Neural crest cell (in vitro differentiated cells): ENCODE measurements around a stretch of chr9.

DNA sequence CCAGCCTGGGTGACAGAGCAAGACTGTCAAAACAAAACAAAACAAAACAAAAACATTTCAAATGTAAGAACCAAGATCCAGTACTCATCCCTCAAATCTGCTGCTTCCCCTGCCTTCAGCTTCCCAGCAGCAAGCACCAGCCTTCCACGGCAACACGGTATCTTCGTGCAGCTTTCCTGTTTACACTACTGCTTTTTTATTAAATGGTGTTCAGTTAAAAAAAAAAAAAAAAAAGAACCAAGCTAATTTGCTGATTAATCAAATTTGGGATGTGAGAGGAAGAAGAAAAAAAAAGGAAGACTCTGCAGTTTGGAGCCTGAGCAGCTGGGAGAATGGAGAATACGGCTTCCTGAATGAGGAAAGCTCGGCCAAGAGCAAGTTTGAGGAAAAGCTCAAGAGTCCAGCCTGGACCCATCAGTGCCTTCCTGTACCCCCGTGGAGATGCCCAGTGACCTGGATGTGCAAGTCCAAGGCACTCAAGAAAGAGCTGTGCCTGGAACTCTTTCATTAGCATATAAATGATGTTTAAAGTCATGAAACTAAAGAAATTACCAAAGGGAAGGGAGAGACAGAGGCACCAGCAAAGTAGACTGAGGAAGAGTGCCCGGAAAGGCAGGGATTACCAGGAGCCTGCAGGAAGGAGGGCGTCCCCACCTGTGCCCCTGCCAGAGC, 27.9 kb upstream of the SLC2A8 start:
- PRO-cap, result no peak

- PRO-cap, result no peak
Measured at GRCh38 chr9:127448538-127448881, 2.7 kb downstream of the RPL12 start.

- PRO-cap, result no peak
Measured at GRCh38 chr9:127450353-127451177, 641 bp downstream of the RPL12 start.

DNA sequence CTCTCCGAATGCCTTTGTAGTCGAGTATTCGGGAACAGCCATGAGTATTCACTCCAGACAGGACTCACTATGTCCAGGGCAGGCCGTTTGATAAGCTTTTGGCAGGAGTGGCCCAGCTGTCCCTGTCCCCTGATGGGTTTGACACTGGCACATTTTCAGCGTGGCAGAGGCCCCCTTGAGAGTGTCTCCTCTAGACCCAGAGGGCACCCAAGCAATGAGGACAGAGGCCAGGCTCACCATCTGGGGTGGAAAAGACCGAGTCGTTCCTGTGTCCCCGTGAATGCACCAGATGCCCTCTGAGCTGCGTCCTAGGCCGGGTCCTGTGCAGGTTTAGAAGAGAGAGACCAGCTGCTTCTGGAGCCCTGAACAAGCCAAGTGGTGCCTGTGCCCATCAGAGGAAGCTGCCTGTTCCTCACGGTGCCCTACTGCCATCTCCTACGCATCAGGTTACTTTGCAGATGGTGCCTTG, 42.3 kb downstream of the LRSAM1 start:
- PRO-cap, result no peak

- PRO-cap, result no peak
Measured at GRCh38 chr9:127499909-127500242, 48.6 kb downstream of the LRSAM1 start.

DNA sequence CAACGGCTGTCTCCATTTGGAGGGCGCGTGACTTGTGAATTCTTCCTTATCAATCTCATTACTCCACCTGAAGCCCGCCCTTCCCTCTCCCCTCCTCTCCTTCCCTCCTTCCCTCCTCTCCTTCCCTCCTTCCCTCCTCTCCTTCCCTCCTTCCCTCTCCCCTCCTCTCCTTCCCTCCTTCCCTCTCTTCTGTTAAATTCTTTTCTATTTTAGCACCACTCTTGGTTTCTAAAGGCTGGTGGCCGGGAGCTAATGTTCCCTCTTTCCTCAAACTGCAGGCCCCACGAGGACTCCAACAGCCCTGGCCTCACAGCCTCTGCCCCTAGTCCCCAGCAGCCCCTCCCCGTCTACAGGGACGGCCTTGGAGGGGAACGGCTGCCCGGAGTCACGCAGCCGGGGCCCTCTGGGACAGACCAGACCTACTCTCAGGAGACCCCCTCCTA, 58.4 kb downstream of the LRSAM1 start:
- PRO-cap, result no peak

DNA sequence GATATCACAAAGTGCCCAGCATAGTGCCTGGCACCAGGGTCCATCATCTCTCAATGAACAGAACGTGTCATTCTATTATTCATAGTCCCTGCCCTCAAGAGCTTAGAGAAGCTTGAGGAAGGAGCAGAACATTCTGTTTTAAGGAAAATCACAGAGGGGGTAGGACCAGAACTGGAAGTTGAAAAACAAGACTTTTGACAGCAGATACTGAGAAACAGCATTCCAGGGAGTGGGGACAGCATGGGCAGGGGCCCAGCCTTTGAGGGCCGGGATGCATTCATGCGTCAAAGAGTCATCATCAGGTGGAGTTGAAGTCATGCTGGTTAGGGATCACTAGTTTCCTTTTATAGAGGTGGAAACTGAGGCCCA, 1.6 kb upstream of the NIBAN2 start:
- PRO-cap, result no peak

GRCh38 chr9:127633908-127634402, 21.9 kb downstream of the STXBP1 start:
- PRO-cap, result no peak

DNA sequence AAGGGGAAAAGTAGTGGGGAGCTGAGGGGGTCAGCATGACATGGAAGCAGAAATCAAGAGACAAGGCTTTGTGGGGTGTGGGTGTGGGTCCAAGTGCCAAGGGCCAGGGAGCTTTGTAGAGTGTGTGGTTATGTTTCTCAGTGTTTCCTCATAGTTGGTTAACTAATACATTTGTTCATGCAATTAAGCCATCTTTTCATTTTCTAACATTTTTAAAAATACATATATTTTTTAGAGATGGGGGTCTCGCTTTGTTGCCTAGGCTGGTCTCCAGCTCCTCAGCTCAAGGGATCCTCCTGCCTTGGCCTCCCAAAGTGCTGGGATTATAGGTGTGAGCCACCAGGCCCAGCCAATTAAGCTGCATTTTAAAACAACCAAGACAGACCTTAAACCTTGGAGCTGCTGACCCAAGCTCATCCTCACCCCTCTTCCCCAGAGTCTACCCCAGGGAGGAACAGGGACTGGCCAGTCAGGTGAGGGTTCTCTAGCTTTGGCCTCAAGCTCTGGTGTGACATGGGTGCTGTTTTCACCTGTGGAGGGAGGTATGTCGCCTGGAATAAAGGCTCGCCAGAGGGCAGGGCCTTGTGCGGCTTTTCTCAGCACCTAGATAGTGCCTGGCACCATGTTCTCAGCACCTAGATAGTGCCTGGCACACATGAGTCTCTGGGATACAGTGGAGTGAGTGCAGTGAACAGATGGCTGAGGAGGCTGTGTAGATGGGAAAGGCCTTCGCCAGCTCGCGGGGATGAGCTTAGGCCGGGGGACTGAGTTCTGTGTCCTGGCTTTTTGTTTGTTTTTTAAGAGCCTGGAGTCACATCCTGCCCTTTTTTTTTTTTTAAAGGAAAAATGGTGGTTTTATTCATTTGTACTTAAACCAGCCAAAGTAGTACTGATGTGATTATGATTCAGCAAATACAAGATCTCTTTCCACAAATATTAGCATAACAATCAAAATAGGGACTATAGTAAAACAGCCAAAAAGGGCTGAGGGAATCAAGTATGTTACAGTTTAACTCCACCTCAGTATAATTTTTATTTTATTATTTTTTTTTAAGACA, 7.4 kb downstream of the CDK9 start:
- PRO-cap, result no peak

DNA sequence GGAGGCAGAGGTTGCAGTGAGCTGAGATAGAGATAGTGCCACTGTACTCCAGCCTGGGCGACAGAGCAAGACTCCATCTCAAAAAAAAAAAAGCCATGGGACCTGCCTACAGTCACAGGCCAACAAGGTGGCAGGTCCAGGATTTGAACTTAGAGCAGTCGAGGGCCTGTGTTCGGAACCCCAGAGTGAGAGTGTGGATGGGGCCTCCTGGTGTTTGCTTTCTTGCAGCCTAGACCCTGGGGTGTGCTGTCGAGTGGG, 11.8 kb downstream of the FPGS start:
- PRO-cap, result no peak

DNA sequence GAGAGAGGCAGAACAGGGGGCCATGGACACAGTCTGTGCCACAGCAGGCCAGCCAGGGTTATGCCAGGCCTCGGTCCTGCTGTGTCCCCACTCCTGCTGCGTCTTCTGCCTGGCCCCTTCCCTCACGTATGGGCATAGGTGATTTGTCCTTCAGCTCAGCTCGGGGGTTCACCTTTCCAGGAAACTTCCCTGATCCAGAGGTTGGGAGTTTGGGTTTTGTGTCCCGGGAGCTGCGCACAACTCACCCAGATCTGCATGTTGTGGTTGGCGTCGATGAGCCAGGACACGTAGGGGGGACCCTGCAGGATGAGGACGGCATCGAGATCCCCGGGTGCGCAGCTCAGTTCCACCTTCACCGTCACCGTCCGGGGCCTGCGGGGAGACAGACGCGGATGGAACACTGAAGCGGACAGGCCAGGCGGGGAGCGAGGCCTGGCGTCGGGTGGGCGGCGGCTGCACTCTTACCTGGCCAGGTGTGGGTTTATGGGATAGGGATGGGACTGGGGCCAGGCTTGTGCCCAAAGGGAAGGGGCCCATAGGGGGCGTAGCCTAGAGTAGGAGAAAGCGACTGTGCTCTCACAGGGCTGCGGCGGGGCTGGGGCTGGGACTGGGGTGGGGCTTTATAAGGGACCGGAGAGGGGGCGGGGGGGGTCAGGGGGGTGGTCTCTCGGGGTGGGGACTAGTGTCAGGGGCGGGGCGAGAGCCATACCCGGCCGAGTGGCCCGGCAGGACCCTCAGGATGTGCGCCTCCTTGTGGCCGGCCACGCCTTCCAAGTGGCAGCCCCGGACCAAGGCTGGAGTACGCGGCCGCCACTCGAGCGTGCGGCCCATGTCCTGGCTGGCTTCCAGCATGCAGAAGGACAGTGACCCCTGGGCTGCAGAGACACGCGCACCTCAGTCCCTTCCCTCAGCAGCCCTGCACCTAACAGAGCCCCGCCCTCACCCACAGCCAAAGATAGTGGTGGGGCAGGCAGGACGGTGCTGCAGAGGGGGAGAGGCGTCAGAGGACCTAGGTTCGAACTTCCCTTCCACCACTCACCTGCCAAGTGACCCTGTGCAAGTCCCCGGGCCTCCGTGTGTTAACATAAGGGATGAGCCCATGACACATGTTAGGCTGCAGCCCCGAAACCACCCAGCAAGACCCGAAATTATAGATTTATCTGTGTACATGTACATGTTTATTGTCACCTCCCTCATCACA, 22.7 kb downstream of the FPGS start:
- PRO-cap, result no peak

DNA sequence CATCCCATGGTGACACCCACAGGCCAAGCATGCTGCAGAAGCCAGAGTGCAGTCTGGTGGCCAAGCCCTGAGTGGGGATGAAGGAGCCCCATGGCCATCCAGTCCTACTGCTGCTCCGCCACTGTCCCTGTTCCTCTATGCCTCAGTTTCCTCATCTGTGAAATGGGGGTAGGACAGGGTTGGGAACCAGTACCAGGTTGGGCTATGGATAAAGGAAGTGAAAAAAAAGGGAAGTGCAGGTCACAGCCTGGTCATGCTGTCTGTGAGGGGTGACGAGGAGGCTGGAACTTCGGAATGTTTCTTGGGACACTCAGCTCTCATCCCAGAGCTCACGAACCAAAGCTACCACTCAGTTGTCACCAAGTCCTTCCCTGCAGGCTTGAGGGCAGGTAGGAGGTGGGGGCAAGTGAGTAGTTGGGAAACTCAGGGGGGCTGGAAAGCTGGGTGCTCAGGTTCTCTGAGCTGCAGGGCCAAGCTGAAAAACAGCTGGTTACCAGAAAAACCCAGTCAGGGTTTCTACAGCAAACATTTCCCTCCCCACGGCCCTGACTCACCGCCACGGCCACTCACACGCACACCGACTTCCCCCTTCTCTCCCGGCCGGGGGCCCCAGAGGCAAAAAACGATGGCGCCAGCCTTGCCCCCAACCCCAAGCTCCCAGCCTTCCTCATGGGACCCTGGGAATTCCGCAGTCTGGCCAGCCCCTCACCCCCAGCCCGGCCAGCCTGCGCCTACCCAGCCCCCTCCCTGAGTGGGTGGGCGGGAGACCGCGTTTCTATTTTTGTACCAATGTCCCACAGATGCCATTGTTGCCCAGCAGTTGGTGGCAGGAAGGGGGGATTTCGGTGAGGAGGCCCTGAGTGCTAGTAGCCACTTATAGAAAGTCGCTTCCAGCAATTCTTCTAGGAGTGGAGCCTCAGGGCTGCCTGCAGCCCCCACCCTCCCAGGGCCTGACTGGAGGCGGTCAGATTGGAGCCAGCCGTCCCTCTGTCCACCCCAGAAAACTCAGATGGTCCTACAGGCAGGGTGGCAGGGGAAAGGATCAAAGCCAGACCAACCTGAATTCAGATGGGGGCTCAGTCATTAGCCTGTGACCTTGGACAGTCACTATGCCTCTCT, 18.5 kb downstream of the ENG start:
- PRO-cap, result no peak

DNA sequence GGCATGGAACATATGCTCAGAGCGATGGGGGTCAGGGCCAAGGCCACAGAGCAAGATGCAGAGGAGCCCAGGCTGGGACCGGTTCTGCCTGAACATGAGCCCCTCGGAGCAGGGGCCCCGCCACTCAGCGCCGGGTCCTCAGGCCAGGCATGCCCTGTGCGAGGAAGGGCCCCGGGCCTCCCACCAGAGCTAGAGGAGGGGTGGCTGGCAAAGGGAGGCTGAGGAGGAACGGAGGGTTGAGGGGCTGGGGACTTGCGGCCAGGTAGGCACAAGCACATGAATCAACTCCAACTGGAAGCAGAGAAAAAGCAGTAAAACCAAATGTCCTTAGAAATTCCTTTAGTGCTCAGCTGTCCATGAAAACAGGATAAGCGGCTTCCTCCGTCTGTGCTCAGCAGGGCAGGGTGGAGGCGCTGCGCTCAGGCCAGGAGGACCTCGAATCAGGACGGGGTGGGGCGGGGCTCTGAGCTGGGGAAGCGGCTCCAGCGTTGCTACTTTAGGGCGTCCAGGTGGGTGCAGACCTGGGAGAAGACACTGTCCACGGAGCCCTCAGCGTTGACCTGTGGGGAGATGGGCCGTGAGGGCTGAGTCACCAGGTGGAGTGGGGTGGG, 9.9 kb downstream of the AK1 start:
- PRO-cap, result no peak

DNA sequence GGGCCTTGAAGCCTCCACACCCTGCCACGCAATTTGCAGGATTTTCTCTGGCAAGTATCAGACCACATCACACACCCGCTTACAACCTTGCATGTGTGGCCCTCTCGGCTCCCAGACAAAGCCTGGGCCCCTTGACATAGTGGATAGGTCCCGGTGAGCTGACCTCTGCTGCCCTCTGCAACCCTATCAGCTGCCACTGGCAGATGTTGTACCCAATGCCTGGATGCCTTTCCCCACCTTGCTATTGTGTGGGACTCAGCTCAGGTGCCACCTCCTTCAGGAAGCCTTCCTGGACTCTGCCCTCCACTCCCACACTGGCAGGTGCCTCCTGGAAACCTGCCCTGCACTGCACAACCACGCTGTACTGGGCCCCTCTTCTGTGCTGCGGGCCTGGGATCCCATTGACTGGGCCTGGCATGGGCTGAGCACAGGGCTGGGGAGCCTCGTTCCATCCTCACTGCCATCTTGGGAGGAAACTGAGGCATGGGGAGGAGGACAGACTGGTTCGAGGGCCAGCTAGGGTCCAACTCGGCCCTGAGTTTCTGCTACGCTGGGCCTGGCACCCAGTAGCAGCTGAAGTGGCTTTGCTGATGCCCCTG, 1.5 kb downstream of the AK1 start:
- PRO-cap, result no peak

- PRO-cap, result bidirectional peak, plus-strand start at chr9:127897560, minus-strand start at chr9:127897408
Measured at GRCh38 chr9:127897152-127897671, 2.2 kb downstream of the ST6GALNAC6 start.

DNA sequence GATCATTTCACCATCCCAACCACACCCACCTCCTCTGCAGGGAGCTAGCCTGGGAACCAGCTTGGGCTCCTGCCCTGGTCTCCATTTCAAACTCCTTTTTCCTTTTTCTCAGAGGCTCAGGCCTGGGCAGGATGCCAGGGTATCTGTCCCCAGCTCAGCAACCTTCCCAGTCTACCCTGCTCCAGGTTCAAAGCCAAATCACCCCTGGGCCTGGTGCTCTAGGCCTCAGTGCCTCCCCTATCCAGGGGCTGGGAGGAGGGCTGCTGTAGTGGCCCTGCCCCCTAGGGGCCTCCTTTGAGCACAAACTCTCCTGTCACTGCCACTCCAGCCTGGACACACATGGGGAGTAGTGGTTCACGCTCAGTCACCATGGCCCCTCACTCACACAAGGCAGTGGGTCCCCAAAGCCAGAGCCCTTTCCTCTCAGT, 1.4 kb upstream of the ST6GALNAC4 start:
- PRO-cap, result no peak

- PRO-cap, result bidirectional peak, plus-strand start at chr9:127951030, minus-strand start at chr9:127950749
Measured at GRCh38 chr9:127950298-127951487, 13.0 kb upstream of the DPM2 start.

GRCh38 chr9:127955842-127956295, 18.2 kb upstream of the DPM2 start:
- PRO-cap, result no peak

DNA sequence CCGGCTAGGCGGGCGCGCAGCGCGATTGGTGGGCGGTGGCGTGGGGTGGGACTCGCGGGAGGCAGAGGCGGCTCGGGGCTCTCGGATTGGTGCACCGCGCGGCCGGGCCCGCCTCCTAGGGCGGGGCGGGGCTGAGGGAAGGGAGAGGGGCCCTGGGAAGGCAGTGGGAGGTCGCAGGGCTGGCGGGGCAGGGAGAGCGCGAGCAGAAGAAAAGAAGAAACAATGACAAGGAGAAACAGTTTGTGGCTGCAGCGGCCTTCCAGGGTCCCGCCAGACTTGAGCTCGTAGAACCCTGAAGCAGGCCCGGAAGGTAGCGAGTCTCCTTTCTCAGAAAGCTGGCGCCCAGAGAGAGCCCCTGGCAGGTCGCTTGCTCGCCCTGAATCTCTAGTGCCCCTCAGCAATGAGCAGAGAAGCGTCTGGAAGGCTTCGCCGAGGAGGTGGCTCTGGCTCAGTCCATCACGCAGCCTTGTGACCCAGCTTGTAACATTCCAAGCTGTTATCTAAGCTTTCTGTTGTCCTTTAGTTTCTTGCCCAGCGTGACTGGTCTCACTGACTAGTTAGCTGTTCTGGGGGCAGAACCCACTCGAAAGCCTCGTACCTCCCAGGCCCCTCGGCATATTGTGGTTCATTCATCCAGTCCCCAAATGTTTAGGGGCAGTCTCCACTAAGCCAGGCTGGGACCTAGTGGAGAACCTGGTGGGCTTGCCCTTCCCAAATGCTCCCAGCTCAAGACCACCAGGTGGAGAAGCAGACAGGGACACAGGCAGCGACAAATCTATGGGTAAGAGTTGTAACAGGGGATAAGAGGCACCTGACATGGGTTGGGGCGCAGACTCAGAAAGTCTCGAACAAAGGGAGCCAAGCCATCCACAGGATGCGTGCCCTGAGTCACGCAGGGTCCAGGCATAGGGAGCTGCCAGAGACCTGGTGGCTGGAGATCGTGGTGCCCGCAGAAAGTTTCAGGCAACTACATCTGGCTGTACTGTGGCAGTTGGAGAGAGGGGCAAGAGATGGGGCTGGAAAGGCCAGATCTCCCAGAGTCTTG, 613 bp upstream of the EEIG1 start:
- PRO-cap, result bidirectional peak, plus-strand start at position 222 of the sequence, minus-strand start outside the sequence; bidirectional peak, plus-strand start at position 549 of the sequence, minus-strand start at position 482 of the sequence; bidirectional peak, plus-strand start at position 842 of the sequence, minus-strand start at position 622 of the sequence

DNA sequence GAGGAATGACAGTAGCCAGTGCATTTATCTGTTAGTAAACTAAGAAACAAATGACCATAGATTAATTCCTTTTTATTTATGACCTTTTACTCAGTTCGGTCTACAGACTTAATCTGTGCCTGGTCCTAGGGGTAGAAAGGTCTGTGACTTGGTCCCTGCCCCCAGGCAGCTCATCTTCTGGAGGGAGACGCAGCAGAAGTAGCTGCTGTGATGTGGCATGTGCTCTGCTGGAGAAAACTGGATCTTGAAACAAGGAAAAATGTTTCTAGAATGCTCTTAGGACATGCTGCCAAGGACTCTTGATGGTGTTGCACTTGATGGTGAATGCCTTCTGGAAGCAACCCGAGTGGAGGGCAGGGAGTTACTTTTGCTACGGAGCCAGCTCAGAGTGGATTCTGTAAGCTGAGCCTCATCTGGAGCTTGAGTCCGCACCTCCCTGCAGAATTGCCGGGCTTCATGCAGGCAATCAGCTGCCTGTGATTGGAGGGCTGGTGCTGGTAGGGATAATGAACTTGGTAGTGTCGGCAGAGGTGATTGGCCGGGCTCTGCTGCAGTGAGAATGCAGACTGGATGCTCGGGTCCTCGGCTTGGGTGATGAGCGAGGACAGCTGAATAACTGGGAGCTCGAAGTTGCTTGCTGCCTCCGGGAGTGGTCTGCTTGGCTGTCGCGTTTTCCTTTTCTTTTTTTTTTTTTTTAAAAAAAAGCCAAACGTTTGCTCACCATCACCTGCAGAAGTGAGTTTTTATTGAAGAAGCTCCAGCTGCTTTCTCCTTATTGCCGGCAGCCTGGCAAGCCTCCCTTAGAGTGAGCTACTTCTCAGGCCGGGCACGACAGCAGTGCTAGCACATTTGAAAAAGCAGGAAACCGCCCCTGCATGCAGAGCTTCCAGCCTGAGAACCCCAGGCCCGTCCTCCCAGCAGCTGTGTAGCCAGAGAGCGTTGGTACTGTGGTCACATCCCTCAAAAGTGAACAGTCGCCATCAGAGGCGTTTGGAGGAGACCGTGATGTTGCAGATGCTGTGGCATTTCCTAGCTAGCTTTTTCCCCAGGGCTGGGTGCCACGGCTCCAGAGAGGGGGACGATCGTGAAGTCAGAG, 23.2 kb downstream of the SLC25A25 start:
- PRO-cap, result no peak